Adrenal gland (tissue), 7 donors: Measurements from ENCODE around the genes KLK3, KLK6, SIGLEC6 and ZNF415.

GRCh38 chr19:50803558-50804309 lies 13.5 kb downstream of the ACP4 start:
- PRO-cap, 3 experiments, result peak in 2 of 3 experiments; most common plus-strand start chr19:50804258 (in 2)
- RAMPAGE, long total RNA, 4 experiments, result no peak in any of the 4 experiments
- RRBS, result no CpG with 5 or more reads among the region's 31 CpGs

DNA sequence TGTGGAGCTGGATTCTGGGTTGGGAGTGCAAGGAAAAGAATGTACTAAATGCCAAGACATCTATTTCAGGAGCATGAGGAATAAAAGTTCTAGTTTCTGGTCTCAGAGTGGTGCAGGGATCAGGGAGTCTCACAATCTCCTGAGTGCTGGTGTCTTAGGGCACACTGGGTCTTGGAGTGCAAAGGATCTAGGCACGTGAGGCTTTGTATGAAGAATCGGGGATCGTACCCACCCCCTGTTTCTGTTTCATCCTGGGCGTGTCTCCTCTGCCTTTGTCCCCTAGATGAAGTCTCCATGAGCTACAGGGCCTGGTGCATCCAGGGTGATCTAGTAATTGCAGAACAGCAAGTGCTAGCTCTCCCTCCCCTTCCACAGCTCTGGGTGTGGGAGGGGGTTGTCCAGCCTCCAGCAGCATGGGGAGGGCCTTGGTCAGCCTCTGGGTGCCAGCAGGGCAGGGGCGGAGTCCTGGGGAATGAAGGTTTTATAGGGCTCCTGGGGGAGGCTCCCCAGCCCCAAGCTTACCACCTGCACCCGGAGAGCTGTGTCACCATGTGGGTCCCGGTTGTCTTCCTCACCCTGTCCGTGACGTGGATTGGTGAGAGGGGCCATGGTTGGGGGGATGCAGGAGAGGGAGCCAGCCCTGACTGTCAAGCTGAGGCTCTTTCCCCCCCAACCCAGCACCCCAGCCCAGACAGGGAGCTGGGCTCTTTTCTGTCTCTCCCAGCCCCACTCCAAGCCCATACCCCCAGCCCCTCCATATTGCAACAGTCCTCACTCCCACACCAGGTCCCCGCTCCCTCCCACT lies at the start of gene KLK3:
KLK3 (plus strand) TSS at position 509 of the 805 bp plus-strand sequence.
- PRO-cap, 3 experiments, result no peak in any of the 3 experiments
- RAMPAGE, long total RNA, 4 experiments, result start-site peak on the plus strand in 1 of 4 experiments, centred at position 512 of the sequence, 45 reads per replicate
- RRBS, result no CpG with 5 or more reads among the region's 10 CpGs

DNA sequence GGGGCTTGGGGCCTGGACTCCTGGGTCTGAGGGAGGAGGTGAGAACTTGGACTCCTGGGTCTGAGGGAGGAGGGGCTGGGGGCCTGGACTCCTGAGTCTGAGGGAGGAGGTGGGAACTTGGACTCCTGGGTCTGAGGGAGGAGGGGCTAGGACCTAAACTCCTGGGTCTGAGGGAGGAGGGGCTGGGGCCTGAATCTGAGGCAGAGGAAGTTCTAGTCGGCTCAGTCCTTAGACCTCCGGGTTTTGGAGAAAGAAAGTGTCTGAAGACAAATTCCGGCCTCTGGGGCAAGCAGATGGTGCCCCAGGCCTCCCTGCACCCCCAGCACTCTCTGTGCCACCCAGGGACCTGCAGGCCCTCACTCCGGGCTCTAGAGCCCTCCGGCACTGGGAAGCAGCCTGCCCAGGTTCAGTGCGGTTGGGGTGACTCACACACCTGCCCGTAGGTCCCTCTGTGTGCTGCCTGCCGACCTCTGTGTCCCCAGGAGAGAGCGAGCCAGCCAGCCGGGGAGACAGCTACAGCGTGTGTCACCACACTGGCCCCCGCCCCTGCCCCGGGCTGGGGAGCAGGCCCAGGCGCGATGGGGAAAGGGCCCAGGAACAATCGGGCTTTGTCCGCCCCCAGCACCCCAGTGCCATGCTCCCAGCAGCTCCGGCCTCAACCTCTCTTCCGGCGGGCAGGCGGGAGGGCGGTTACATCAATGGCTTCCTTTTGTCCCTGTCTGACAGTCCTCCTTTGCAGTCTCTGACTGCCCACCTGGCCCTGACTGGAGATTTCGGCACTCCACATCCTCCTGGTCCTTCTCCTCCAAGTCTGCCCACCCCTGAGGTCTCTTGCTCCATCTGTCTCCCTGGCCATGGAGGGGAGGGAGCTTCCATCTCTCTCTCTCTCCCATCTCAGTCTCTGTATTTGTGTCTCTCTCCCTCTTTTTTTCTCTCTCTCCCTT lies at the start of gene KLK6:
KLK6 (minus strand) TSS at position 535 of the 944 bp plus-strand sequence.
- PRO-cap, 3 experiments, result no peak in any of the 3 experiments
- RAMPAGE, long total RNA, 4 experiments, result no peak in any of the 4 experiments
- RRBS, result 27% methylated on average over 9 of the region's 23 CpGs

DNA sequence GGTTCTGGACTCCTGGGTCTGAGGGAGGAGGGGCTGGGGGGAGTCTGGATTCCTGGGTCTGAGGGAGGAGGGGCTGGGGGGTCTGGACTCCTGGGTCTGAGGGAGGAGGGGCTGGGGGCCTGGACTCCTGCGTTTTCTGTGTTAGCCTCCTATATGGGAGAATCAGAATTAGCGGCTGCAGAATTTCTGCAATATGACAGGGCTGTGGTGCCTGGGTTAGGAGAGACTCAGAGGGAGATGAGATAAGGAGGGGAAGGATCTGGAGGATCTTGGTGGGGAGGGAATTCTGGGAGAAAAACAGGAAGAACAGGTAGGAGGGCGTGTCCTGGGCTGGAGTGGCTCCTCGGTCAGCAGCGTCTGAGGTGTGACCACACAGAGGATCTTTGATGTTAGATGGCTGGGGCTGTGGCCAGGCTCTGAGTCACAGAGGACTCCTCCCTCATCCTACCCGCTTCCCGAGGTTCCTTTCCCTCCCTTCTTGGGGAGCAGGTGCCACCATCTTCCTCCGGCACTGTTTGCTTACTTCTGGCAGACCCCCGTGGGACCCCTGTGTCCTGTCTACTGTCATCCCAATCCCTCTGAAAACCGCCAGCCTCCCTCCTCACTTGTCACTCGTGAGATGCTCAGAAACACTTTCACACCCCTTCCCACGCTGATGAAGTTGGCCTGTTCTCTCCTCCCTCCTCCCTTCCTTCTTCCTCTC lies 6.4 kb upstream of the KLK6 start:
- PRO-cap, 3 experiments, result no peak in any of the 3 experiments
- RAMPAGE, long total RNA, 4 experiments, result no peak in any of the 4 experiments
- RRBS, result no CpG with 5 or more reads among the region's 12 CpGs

DNA sequence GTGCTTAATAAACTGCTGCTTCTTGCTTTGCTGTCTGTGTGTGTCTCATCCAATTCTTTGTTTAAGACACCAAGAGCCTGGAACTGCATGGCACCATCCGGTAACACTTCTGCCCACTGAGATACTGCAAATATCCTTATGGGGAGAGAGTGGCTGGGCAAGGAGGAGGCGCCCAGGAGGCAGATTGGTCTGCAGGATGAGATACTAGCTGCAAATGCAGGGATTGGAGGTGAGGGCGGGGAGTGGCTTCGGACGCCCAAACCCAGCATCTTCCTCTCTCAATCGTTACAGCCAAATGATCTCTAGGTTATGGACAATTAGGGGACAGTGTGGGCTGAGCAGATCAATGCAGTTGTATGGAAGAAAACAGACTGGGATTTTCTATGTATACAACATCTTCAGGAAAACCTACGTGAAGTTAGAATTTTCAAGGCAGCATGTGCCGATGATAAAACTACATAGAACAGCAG lies 1.6 kb upstream of the SIGLEC7 start:
- PRO-cap, 3 experiments, result peak in 1 of 3 experiments; most common plus-strand start position 294 of the sequence (in 1); most common minus-strand start position 111 of the sequence (in 1)
- RAMPAGE, long total RNA, 4 experiments, result no peak in any of the 4 experiments
- RRBS, result no CpG with 5 or more reads among the region's 8 CpGs

GRCh38 chr19:51181846-51182446 lies 39.8 kb downstream of the SIGLEC7 start:
- PRO-cap, 3 experiments, result no peak in any of the 3 experiments
- RAMPAGE, long total RNA, 4 experiments, result no peak in any of the 4 experiments
- RRBS, result no CpG with 5 or more reads among the region's 37 CpGs

DNA sequence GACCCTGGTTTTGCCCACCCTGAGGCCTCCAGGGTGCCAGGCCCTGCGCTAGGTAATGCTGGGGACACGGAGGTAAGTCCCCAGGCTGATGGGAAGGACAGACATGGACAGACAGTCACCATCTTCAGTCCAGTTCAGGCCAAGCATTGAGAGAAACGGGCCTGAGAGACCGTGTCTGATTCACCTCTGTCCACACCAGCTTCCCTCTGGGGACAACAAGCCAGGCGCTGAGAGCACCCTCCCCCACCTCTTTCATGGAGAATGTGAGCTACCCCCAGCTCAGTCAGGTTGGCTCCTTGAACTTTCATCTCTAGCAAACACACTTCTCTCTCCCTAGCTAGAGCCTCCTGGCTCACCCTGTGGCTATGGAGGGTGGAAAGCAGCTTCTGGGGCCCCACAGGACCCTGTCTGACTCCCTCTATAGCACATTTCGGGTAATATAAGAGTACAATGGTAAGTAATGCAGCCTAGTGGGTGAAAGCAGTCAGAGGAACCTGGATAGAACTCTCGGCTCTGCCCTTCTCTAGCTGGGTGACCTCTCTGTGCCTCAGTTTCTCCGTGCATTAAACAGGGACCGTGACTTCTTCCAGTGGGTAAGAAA lies 677 bp downstream of the ETFB start:
- PRO-cap, 3 experiments, result peak in 3 of 3 experiments; most common plus-strand start position 132 of the sequence (in 2); most common minus-strand start position 148 of the sequence (in 1)
- RAMPAGE, long total RNA, 4 experiments, result no peak in any of the 4 experiments
- RRBS, result no CpG with 5 or more reads among the region's 9 CpGs

DNA sequence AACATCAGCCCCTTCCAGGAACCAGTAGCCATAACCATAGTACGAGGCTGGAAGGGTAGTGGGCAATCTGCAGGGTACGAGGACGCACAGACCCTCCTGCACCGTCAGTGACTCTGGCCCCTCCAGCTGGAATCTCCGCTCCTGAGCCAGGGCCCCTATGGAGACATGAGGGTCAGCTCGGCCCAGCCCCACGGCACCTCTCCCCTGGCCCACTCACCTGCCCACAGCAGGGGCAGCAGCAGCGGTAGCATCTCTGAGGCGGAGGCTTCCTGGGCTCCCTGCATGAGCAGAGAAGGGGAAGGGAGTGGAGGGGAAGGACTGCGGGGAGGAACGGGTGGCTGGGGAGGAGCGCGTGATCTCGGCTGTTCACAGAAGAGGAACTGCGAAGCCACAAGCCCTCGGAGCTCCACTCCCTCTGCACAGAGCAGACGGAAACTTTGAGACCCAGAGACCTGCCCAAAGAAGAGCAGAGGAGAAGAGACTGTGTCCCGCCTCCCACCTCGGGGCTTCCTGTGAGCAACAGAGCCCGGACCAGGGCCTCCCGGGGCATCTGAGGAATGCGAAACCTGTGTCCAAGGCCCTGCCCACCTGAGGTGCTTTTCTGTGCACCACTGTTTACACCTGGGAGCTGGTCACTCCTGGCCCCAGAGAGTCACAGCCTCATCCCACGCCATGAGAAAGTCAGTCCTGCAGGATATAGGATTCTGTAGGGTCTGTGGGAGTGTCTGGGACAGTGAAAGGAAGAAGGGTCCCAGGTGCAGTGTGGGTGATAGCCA lies at the start of gene SIGLEC6:
SIGLEC6 (minus strand) TSS at position 306 of the 776 bp plus-strand sequence.
- PRO-cap, 3 experiments, result no peak in any of the 3 experiments
- RAMPAGE, long total RNA, 4 experiments, result no peak in any of the 4 experiments
- RRBS, result no CpG with 5 or more reads among the region's 23 CpGs

- PRO-cap, 3 experiments, result no peak in any of the 3 experiments
- RAMPAGE, long total RNA, 4 experiments, result start-site peak on the minus strand in 1 of 4 experiments, at chr19:51900175-51900235 at its widest, 27 reads per replicate
- RRBS, result no CpG with 5 or more reads among the region's 7 CpGs
Measured at GRCh38 chr19:51899811-51900663, 4.8 kb downstream of the ZNF649 start.

- PRO-cap, 3 experiments, result no peak in any of the 3 experiments
- RAMPAGE, long total RNA, 4 experiments, result no peak in any of the 4 experiments
- RRBS, result 6% methylated on average over 2 of the region's 37 CpGs
Measured at GRCh38 chr19:51903730-51904739, 782 bp downstream of the ZNF649 start.

DNA sequence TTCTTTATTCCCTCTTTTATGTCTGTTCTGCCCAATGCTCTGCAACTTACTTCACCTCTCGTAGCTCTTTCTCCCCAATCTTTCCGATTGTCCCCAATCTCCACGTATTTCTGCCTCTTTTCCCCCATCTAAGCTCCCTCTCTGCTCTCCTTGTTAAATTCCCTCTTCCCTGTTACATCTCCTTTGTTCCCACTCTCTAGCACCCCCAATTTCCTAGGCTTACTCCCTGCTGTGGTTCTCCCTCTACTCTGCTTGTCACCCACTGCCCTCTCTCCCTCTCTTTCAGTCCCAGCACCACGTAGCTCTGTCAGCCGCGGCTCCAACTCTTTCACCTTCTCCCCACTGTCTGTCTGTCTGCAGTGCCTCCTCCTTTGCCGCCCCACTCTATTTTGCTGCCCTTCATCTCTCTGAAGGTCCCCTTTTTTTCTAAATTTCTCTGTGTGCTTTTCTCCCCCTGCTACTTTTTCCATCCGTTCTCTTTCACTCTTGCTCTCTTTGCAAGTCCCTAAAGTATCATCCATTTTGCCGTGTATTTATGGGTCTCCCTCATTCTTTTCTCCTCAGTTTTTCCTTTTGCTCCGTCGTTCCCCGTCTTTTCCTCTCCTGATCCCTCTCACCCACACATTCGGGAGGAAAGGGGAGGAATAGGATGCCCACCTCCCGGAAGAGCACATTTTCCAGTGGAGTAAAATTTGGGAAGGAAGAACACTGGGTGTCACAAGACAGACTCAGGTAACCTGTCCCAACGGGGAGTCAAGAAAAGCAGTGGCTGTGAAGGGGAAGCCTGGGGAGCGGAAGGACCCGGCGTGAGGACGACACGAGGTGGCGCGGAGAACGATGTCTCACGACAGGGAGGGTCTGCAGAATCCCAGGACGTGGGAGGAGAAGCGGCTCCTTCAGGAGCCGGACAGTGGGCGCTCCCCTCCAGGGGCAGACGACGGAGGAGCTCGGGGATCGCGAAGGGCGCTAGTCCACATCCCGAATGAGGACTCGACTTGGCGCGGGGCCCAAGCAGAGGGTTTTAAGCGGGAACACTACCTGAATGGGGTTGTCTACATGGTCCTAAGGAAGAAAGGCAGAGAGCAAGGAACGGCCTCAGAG lies 779 bp downstream of the ZNF841 start:
- PRO-cap, 3 experiments, result peak in 1 of 3 experiments; most common plus-strand start position 933 of the sequence (in 1); most common minus-strand start position 870 of the sequence (in 1)
- RAMPAGE, long total RNA, 4 experiments, result start-site peak on the minus strand in 1 of 4 experiments, centred at position 423 of the sequence, 13 reads per replicate
- RRBS, result 2% methylated on average over 7 of the region's 40 CpGs

DNA sequence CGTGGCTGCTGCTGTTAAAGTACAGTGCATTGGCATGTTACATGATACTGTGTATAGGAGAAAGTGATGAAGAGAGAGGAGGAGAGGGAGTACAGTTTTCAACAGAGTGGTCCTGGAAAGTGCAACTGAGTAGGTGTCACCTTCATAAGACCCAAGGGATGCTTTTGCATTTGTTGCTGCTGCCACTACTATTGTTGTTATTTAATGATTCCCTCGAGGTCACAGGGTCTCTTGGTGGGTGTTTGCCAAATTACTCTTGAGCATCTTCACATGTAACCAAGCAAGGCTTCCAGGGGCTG lies 11.7 kb downstream of the PPP2R1A start:
- PRO-cap, 3 experiments, result peak in 1 of 3 experiments; most common plus-strand start position 104 of the sequence (in 1)
- RAMPAGE, long total RNA, 4 experiments, result no peak in any of the 4 experiments
- RRBS, result no CpG with 5 or more reads among the region's 2 CpGs

DNA sequence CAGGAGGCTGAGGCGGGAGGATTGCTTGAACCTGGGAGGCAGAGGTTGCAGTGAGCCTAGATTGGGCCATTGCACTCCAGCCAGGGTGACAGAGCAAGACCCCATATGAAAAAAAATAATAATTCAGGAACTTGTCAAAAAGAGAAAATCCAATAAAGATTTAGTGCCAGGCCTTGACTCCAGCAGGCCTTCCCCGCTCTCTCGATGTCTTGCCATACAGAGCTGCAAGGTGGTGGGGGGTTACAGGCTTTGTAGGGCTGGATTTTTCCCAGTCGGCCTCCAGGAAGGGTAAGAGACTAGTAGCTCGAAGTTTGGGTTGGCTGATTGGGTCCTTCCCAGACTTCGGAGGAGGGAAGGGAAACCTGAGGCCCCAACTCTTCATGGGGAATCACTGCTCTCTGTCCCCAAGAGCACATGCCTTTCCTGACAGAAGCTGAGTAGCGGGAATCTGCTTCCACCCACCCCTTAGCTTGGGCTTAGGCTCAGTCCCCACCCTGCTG lies 39.5 kb downstream of the PPP2R1A start:
- PRO-cap, 3 experiments, result no peak in any of the 3 experiments
- RAMPAGE, long total RNA, 4 experiments, result no peak in any of the 4 experiments
- RRBS, result no CpG with 5 or more reads among the region's 7 CpGs

GRCh38 chr19:52299802-52300464 lies 3.0 kb downstream of the ZNF480 start:
- PRO-cap, 3 experiments, result no peak in any of the 3 experiments
- RAMPAGE, long total RNA, 4 experiments, result no peak in any of the 4 experiments
- RRBS, result no CpG with 5 or more reads among the region's 7 CpGs

DNA sequence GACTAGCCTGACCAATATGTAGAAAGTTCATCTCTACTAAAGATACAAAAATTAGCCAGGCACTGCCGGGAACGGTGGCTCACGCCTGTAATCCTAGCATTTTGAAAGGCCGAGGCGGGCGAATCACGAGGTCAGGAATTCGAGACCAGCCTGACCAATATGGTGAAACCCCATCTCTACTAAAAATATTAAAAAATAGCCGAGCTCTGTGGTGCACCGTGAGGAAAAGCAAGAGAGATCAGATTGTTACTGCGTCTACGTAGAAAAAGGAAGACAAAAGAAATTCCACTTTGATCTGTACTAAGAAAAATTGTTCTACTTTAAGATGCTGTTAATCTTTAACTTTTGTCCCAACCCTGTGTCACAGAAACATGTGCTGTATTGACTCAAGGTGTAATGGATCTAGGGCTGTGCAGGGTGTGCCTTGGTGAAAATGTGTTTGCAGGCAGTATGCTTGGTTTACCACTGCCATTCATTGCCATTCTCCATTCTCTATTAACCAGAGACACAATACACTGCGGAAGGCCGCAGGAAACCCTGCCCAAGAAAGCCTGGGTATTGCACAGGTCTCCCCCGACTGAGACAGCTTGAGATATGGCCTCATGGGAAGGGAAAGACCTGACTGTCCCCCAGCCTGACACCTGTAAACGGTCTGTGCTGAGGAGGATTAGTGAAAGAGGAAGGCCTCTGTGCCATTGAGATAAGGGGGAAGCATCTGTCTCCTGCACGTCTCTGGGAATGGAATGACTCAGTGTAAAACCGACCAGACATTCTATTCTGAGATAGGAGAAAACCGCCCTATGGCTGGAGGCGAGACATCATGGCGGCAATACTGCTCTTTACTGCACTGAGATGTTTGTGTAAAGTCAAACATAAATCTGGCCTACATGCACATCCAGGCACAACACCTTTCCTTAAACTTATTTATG lies 12.9 kb upstream of the ZNF888 start:
- PRO-cap, 3 experiments, result no peak in any of the 3 experiments
- RAMPAGE, long total RNA, 4 experiments, result no peak in any of the 4 experiments
- RRBS, result no CpG with 5 or more reads among the region's 21 CpGs

- PRO-cap, 3 experiments, result no peak in any of the 3 experiments
- RAMPAGE, long total RNA, 4 experiments, result no peak in any of the 4 experiments
- RRBS, result no CpG with 5 or more reads among the region's 11 CpGs
Measured at GRCh38 chr19:52944886-52945589, 17.6 kb downstream of the ZNF816 start.

- PRO-cap, 3 experiments, result no peak in any of the 3 experiments
- RAMPAGE, long total RNA, 4 experiments, result no peak in any of the 4 experiments
- RRBS, result no CpG with 5 or more reads among the region's 2 CpGs
Measured at GRCh38 chr19:53075023-53075328, 28.2 kb downstream of the ZNF160 start.

GRCh38 chr19:53132577-53133289 lies at the start of gene ZNF415:
ZNF415 (minus strand) TSS chr19:53132910.
- PRO-cap, 3 experiments, result peak in 3 of 3 experiments; most common plus-strand start chr19:53132944 (in 1); most common minus-strand start chr19:53132900 (in 3)
- RAMPAGE, long total RNA, 4 experiments, result start-site peak on the plus strand in 1 of 4 experiments, at chr19:53132915-53132935 at its widest, 6 reads per replicate; start-site peak on the minus strand in 4 of 4 experiments, at chr19:53132873-53132900 at its widest, 22 to 260 reads per replicate
- RRBS, result under 1% methylated on average over 4 of the region's 32 CpGs

GRCh38 chr19:53156895-53157194 lies 2.0 kb downstream of the ZNF347 start:
- PRO-cap, 3 experiments, result no peak in any of the 3 experiments
- RAMPAGE, long total RNA, 4 experiments, result no peak in any of the 4 experiments
- RRBS, result no CpG with 5 or more reads among the region's 8 CpGs

GRCh38 chr19:53463251-53463837 lies 4.2 kb upstream of the ZNF813 start:
- PRO-cap, 3 experiments, result no peak in any of the 3 experiments
- RAMPAGE, long total RNA, 4 experiments, result no peak in any of the 4 experiments
- RRBS, result 19% methylated on average over 11 of the region's 25 CpGs